Mammary microvascular endothelial cell (primary cell): ENCODE data around the gene VWA2.

- RAMPAGE, long total RNA: no peak
Observed at GRCh38 chr10:112986234-112986748, 36.2 kb downstream of the TCF7L2 start.

- RAMPAGE, long total RNA: no peak
Observed at GRCh38 chr10:112996580-112997400, 46.7 kb downstream of the TCF7L2 start.

- RAMPAGE, long total RNA: no peak
Observed at GRCh38 chr10:113151510-113152143, 201.6 kb downstream of the TCF7L2 start.

DNA sequence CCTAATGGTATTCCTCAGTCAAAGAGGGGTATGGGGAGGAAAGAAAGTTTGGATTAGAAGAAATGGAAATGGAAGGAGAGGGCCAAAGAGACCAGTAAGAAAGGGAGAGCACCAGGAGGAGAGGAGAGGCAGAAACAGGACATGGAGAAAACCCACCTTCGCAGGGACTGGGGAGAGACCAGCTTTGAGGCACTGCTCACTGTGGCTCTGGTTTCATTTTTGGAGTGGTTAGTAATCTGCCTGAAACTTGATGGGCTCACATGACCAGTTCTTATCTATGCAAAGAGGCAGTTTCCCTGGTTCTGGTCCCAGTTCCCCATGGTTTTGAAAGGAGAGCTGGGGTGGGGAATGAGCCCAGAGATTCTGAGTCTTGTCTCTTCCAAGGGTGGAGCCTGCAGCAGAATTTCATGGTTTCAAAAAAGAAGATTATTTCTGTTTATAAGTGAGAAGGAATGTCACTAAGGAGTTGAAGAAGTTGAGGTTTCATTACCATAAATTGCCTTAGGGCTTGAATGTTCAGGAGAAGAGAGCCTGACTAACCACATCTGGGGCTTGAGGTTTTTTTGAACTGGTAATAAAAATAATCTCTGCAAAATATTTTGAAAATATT lies 190.3 kb upstream of the HABP2 start:
- RAMPAGE, long total RNA: no peak

DNA sequence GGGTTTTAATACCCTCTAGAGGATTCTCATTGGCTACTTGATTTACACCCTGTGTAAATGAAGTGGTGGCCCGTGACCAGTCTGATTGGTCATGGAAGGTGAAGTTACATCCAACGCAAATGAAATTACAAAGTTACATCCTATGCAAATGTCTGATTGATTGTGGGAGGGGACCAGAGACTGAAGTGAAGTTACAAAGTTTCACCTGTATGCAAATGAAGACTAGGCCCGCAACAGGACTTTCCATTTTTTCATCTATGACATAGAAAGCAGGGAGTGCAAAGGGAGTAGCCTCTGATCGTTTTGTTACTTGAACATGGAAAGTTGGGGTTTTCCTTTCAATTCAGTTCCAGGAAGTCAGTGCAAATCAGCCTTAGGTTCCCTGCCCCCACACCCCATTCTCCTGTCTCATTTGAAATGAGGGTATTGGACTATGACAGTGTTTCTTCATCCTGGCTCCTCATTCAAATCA lies 97.0 kb upstream of the HABP2 start:
- RAMPAGE, long total RNA: no peak

DNA sequence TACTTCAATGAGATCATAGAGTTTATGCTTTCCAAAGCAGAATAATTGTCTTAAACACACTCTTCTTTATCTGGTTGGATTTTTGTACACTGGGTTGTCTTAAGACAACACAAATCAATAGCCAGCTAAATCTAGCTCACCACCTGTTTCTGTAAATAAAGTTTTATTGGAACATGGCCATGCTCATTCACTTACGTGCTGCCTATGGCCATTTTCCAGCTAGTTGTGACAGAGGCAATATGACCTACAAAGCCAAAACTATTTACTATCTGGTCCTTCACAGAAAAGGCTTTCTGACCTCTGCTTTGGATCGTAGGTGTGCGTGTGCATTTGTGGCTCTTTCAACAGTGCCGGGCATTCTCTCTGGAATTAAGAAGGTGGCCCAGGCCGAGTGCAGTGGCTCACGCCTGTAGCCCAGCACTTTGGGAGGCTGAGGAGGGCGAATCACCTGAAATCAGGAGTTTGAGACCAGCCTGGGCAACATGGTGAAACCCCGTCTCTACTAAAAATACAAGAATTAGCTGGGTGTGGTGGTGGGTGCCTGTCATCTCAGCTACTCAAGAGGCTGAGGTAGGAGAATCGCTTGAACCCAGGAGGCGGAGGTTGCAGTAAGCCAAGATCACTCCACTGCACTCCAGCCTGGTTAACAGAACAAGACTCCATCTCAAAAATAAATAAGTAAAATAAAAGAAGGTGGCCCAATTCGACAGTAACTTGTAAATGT lies 45.4 kb downstream of the NRAP start:
- RAMPAGE, long total RNA: no peak

DNA sequence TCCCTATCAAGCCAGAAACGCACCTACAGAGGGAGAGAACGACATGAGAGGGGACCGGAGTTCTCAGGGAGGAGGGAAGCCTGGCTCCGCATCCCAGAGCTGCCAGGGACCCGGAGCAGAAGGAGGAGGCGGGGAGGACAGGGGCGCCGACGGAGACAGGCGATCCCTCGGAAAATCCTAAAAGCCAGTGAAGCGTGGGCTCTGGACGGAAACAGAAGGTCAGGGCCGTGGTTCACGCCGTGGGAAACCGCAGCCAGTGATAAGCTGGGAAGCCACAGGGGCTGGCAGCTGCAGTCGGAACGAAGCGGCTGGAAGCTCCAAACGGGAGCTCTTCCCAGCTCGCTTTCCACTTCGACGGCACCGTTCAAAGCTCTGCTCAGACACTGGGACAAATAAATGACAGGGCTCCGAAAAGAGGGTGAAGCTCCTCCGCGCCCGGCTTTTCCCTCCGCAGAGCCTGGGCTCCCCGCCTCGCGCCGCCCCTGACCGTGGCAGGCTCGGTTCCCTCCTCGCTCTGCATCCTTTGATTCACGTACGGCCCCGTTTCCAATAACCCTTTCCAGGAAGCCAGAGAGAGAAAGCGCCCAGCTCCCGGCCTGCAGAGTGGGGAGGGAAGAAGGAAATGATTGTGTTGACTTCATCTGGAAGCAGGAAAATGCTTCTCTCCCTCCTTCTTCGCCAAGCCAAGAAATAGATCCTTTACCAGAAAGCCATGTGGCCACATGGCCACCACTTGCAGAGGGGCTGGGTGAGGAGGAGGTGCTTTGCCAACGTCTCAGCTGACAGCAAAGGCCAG lies 57.3 kb downstream of the ADRB1 start:
- RAMPAGE, long total RNA: no peak

- RAMPAGE, long total RNA: no peak
Observed at GRCh38 chr10:114138446-114139226, 35.4 kb downstream of the CCDC186 start.

DNA sequence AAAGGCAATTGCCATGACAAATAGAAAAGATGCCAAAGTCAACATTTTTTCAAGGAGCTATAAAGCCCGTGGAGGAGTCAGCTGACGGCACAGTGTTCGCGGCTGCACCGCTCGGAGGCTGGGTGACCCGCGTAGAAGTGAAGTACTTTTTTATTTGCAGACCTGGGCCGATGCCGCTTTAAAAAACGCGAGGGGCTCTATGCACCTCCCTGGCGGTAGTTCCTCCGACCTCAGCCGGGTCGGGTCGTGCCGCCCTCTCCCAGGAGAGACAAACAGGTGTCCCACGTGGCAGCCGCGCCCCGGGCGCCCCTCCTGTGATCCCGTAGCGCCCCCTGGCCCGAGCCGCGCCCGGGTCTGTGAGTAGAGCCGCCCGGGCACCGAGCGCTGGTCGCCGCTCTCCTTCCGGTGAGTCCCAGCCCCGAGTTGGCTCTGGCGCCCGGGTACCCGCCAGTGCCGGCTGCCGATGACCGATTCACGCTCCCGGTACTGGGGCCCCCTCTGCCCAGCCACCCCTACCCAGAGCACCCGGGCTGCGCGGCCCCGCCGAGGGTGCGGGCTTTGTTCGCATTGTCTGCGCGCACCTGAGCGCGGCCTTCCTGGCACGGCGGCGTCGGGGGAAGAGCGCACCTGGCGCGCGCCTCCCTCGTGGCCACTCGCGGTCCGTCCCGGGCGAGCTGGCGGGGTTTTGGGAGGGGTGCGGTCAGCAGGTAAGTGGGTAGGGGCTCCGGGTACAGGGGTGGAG lies at the start of gene VWA2:
Gene VWA2, plus strand, starts transcription at position 90 of the 742 bp plus-strand sequence.
- RAMPAGE, long total RNA: no peak

- RAMPAGE, long total RNA: no peak
Observed at GRCh38 chr10:114479104-114479859, 75.0 kb upstream of the AFAP1L2 start.

DNA sequence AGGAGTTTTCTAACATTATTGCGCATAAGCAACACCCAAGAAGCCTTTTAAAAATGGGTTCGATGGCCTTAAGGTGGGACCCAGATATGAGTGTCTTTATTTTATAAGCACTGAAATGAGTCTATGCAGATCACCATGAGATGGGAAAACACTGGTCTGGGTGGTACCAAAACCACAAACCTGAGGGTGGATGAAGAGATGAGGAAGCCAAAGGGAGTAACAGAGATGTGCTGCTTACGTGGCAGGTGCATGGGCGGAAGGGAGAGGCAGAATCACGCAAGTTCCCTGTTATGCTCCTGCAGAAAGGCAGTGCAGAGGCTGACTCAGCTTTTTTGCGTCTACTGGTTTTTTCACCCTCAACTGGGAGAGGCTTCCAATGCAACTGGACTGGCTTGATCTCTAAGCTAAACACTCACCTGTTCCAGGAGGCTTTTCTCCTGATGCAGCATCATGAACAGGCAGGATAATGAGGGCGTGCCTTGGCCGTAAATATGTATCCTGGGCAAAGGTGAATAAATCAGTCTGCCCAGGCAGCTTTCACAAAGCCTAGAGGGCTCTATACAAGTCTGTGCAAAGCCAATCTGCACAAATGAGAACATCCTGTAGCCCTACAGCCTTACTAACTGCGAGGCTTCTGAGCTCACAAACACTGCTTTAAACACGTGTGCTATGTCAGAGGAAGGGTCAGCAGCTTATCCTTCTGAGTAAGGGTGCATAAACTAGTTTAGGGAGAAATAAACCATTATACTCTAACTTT lies 95.4 kb upstream of the AFAP1L2 start:
- RAMPAGE, long total RNA: no peak

GRCh38 chr10:114518552-114518968 lies 114.3 kb upstream of the AFAP1L2 start:
- RAMPAGE, long total RNA: no peak

DNA sequence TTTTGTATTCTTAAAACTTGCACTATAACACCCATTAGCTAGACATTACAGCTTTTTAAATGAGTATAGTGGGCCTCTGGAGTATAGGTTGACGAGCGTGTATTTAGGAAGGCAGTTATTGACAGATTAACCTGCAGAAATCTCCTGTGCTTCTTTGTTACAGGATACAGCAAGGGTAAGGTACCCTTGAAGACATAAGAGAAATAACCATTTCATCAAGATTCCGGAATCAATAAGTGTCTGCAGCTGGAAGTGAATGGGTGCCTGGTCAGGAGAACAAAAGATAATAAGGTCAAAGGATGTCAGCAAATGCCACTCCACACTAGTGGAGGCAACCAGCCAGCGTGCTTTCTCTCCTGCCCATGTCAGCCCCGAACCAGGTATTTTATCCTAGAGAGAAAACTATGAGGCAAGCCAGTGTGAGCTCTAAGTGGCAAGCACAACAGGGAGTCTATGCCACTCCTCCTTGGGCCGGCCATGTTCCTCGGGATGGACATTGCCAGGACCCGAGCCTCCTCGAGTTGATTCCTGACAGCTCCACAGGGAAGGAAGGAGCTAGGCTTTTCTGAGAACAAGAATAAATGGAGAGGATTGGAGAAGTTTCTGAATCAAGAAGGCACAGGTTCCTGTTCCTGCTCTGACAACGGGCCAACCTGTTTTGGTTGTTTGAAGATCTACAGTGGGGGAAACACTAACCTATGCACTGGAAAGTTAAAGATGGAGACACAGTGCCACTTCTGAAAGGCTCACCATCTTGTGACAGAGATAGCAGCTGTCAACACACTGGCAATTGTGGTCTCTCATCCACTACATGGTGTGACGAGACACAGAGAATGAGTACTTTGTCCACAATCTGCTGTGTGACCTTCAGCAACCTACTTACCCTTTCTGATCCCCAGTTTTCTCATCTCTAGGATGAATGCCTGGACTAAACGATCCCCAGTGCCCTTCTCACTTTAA lies 29.0 kb downstream of the ABLIM1 start:
- RAMPAGE, long total RNA: no peak

GRCh38 chr10:114686594-114687280 lies 28.7 kb upstream of the ABLIM1 start:
- RAMPAGE, long total RNA: no peak

DNA sequence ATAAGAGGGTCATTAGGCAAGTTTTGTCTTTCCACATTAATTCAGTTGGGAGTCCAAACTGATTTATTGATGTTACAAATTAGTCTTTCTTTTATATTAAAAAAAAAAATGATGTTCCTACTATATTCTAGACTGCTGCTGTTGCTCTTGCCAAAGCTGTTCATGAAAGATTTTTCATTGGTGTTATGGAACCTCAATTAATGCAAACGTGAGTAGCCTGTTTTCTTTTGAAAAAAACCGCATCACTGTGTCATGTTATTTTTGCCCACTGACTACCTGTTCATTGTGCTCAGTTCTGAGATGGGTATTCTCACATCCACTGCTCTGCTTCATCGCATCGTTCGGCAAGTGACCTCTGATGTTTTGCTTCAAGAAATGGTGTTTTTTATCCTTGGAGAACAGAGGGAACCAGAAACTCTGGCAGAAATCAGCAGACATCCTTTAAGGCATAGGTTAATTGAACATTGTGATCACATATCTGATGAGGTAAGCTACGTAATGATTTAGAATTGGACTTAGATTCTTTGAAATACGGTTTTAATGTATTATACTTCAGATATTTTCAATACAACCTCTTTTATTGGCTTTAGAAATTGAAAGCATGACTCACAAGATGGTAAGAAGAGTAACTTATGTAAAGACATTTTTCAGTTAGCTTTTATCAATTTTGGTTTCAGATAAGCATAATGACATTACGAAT lies 24.5 kb downstream of the FHIP2A start:
- RAMPAGE, long total RNA: no peak

GRCh38 chr10:116020789-116020988 lies 252.3 kb downstream of the GFRA1 start:
- RAMPAGE, long total RNA: no peak

DNA sequence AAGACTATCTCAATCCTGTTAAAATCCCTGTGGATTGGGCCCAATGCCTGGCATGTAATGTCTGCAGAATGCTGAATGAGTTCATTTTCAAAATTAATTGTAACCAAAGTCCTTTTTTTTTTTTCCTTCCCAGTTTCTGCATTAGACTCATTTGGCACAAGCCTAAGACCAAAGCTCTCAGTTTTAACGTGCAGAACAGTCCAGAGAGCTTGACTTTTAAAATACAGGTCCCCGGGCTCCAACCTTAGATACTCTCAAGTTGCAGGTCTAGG lies 105.6 kb downstream of the GFRA1 start:
- RAMPAGE, long total RNA: no peak

DNA sequence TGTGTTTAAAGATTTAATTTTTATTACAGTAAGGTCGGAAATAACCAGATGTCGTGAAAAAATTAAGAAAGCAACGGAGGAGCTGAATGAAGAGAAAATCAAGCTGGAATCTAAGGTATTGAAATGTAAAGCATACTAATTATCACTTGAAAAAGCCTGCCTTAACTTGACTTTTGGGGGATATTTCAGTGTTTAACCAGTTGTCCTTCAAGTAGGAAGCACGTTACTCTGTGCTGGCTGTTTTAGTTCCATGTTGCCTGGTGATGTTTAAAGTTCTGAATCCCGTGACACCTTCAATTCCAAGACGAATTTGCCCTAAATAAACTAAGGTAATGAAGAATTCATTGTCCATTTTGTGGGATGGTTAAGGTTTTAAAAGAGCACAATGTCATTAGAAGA lies 1.0 kb downstream of the CCDC172 start:
- RAMPAGE, long total RNA: no peak

- RAMPAGE, long total RNA: no peak
Observed at GRCh38 chr10:116548097-116548639, 2.4 kb downstream of the PNLIP start.

DNA sequence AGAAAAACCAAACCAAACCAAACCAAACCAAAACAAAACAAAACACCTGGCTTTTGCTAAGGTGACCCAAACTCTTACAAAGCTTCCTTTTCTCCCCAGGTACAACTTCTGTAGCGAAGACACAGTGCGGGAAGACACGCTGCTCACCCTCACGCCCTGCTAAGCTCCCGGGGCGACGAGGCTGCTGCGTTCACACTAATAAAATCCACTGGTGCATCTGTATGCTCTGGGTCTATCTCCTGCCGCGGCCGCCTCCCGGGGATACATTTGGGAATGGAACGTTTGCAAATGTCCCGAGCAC lies 18.1 kb downstream of the PNLIPRP1 start:
- RAMPAGE, long total RNA: no peak